Peripheral blood mononuclear cell (primary cell): ENCODE measurements around a stretch of chr4.

DNA sequence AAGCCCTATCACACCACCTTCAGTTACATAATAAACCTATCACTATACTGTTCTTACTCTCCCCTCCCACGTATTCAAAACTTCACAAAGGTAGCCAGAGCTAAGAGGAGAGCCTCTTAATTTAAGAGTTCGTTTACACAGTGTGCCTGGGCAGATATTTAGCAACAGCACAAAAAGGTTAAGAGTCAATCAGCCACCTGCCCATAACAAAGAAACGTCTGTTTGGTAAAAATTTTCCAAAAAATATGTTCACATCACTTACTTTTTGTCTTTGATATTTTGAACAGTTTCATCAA lies 25.0 kb downstream of the RFC1 start:
- PRO-cap, 8 experiments, result no peak in any of the 8 experiments

DNA sequence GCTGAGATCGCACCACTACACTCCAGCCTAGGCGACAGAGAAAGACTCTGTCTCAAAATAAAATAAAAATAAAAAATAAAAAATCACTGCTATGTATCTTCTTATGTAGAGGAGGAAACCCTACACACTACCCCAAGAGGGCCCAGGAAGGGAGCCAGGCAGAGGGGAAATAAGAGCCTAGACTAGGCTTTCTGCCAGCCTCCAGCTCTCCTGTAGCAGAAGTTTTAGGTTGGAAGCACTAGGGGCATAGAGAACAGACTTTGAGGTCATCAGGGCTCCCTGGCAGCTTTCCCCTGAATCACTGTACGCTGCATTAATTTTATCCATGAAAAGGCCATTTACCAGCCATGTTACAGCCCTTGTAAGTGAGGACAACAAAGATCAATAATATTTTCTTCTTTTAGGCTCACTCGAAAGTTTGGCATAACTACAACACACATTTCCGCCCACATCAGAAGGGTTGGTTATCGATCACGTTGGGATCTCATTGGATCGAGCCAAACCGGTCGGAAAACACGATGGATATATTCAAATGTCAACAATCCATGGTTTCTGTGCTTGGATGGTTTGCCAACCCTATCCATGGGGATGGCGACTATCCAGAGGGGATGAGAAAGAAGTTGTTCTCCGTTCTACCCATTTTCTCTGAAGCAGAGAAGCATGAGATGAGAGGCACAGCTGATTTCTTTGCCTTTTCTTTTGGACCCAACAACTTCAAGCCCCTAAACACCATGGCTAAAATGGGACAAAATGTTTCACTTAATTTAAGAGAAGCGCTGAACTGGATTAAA lies 24.7 kb downstream of the RPL9 start:
- PRO-cap, 8 experiments, result no peak in any of the 8 experiments

DNA sequence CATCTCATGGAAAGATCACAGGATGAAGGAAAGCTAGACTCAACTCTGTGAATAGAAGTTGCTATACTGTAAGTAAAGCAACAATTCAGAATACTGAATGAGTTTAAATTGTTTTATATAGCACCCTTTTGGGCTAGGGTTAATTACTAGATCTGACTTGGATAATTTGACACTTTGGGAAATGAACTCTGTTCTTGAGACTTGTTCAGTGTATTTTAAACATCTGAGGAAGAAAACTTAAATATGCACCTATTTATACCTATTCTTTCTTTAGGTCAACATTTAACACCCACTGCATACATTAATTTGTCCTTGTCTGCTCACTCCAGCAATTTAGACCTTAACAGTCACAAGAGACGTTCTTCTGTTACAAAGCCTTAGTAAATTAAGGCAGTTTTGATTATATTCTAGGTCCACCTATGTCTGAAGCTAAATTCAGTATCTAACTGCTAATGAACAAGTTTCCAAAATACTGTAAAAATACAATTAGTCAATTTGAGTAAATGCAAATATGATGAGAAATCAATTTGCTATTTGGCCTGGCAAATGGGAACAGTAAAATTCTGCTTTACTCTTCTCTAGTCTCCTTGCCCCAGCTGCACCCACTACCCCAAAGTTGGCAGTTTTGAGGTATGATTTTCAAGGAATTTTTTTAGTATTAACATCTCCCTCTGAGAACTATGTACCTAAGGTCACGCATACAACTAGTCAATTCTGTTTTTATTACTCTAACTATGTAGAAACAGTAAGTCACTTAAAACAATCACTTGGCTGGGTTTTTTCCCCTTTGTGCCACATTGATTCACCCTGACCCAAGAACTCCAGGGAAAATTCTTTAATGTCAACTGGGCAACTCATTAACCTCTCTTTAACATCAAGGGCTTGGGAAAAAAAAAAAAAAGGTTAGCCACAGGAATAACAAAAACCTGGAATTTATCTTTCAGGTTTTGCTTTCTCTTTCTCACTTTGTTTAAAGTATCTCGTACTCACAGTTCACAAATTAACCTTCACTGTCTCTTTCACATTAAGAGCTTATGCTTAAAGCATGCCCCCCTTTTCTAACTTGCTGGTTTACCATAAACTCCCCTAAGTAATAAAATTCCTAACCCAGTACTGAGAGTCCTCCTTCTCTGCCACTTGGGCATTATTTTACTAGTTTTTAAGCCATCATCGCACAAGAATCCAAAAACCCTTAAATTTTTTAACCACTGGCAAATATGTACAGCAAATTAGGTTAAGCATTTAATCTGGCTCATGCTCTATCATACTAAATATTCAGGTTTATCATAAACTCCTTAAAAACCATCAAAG lies 8.3 kb downstream of the RPL9 start:
- PRO-cap, 8 experiments, result peak in 3 of 8 experiments; most common minus-strand start position 615 of the sequence (in 1)

DNA sequence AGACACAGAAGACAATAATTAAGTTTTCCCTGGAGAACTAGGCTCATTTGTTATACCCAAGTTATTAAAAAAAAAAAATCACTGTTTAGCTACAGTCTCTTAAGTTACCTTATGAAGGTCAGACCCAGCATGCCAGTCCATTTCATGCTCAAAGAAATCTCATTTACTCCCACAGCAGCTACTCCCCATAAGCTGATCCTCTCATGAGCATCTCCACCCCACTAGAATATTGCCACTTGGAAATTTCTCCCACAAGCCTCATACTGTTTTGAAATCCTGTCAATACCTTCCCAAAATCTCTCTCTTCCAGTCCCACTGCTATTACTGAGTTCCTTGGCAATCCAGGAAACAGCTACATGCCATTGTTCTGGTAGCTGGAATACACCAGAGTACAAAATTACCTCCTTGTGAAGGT lies 6.7 kb downstream of the RPL9 start:
- PRO-cap, 8 experiments, result peak in 1 of 8 experiments; most common minus-strand start position 225 of the sequence (in 1)

DNA sequence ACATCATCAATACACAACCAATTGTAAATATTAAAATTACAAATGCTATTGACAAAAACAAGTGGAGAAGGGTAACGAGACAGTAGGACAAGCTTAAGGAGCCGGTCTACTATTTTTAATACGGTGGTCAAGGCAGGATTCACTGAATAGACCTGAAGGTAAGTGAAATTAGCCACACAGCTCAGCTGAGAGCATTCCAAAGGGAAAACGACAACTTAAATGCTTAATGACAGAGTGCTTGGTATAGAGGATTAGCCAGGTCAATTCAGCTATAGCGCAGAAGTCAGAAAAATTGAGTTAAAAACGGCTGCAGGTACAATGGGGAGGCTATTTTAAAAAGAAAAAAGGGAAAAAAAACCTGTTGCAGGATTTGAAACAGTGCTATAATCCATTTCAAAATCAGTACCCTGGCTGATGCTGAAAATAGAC lies 6.3 kb downstream of the RPL9 start:
- PRO-cap, 8 experiments, result peak in 1 of 8 experiments; most common minus-strand start position 91 of the sequence (in 1)

DNA sequence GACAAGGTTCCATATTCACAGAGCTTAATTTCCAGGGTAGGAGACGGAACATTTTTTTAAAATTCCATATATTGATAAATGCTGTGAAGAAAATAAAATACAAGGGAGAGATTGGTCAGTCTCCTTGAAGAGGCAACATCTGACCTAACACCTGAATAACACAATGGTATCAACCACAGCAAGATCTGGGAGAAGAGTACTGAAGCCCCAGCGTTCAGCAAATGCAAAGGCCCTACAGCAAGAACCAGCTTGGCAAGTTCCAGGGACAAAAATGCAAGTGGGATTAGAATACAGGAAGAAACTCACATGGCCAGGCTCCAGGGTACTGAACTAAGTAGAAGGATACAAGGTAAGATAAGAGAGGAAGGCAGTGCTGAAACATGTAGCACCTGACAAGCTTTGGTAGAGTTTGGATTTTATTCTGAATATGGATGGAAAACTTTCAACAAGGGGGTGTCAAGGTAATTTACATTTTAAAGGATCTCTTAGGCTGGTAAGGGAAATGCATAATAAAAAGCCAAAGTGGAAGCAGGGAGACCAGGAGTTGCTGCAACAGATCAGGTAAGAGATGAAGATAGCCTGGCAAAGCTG lies 3.6 kb downstream of the SMIM14 start:
- PRO-cap, 8 experiments, result no peak in any of the 8 experiments

- PRO-cap, 8 experiments, result no peak in any of the 8 experiments
These were observed 17.2 kb upstream of the SMIM14 start for GRCh38 chr4:39655814-39656294.

DNA sequence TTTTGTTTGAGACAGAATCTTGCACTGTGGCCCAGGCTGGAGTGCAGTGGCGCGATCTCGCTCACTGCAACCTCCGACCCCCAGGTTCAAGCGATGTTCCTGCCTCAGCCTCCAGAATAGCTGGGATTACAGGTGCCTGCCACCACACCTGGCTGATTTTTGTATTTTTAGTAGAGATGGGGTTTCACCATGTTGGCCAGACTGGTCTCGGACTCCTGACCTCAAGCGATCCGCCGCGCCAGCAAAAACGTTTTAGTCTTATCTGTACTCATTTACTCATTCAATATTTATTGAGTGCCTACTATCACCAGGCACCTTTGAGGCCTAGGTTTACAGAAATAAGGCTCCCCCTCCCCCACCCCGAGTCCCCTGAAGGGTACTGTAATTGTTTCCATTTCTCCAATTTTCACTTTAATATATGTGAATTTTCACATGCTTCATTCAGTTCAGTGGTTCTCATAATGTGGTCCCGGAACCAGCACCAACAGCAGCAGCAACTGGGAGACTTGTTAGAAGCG lies 994 bp upstream of the UBE2K start:
- PRO-cap, 8 experiments, result no peak in any of the 8 experiments

GRCh38 chr4:39841841-39842406 lies 135.8 kb downstream of the PDS5A start:
- PRO-cap, 8 experiments, result no peak in any of the 8 experiments

DNA sequence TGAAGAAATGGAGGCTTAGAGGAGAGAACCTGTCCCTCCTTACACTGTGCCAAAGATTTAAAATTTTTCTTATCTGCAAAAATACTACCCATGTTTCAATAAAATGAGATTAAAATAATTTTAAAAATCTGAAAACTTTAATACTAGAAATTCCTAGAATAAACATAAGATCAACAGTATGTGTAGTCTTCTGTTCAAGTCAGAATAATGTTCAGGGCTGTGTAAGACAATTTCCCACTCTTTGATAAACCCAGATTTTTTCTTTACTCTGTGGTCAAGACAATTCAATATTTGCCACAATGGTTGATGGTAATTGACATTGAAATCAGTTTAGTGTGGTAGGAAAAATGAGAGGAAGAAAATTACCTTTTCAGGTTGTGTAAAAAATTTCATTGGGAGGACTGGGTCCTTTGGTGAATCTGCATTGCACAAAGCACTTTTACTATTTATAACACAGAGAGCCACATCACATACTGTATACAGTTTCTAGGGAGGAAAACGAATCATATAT lies 129.2 kb downstream of the PDS5A start:
- PRO-cap, 8 experiments, result no peak in any of the 8 experiments

GRCh38 chr4:39976787-39977795 lies 620 bp downstream of the PDS5A start:
- PRO-cap, 8 experiments, result peak in 8 of 8 experiments; most common plus-strand start chr4:39977644 (in 4); most common minus-strand start chr4:39977658 (in 8)

GRCh38 chr4:40176374-40177077 lies 20.3 kb upstream of the RHOH start:
- PRO-cap, 8 experiments, result no peak in any of the 8 experiments

DNA sequence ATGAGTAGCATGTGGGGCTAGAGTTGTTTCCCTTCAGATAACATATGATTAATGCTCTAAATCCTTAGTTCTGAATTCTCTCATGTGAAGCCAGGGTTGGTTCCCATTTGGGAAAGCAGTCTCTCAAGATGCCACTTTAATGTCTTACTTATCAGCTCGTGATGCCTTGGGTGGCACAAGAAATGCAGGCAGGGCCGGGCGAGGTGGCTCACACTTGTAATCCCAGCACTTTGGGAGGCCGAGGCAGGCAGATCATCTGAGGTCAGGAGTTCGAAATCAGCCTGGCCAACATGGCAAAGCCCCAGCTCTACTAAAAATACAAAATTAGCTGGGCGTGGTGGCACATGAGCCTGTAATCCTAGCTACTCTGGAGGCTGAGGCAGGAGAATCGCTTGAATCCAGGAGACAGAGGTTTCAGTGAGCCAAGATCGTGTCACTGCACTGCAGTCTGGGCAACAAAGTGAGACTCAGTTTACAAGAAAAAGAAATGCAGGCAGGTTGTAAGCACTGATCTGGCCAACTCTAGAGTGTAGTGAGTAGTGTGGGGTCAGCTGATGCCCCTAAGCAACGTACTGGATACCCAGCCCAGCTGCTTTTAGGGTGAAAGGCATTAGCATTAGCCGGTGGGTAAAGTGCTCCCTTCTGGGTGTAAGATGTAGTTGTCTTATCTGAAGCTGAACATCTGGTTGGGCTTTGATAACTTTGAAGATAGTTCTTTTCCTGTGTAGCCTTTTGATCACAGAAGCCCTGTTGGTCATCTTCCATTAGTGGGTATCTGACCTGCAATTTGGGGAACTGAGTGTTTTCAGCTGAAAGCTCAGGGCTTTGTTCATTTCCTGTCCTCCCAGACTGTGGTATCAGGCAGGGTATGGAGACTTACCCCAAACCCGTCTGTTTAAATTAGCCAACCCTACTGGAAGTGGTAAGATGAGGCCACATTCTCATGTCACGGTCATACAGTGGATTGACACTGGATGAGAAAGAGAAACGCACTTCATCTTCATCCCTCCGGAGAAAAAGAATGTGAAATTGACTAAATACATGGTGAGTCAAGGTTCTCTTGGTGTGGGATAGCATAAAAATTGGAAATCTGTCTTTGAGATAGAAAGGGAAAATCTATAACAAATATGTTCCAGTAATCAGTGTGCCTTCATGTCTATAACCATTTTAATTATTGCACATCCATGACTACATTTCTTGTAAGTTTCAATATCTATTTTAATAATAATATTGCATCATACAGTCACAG lies 8.4 kb downstream of the RHOH start:
- PRO-cap, 8 experiments, result peak in 4 of 8 experiments; most common plus-strand start position 963 of the sequence (in 2); most common minus-strand start position 846 of the sequence (in 1)

DNA sequence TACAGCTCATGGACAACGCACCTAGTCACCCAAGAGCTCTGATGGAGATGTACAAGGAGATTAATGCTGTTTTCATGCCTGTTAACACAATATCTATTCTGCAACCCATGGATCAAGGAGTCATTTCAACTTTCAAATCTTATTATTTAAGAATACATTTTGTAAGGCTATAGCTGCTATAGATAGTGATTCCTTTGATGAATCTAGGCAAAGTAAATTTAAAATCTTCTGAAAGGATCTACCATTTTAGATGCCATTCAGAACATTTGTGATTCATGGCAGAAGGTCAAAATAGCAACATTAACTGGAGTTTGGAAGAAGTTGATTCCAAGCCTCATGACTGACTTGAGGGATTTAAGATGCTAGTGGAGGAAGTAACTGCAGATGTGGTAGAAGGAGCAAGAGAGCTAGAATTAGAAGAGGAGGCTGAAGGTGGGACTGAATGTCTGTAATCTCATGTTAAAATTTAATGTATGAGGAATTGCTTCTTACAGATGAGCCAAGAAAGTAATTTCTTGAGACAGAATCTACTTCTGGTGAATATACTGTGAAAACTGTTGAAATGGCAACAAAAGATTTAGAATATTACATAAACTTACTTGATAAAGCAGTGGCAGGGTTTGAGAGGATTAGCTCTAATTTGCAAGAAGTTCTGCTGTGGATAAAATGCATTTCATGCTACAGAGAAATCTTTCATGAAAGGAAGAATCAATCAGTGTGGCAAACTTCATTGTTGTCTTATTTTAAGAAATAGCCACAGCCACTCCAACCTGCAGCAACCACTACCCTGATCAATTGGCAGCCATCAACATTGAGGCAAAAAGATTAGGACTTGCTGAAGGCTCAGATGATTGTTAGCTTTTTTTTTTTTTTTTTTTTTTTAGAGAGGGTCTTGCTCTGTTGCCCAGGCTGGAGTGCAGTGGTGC lies 26.0 kb downstream of the RHOH start:
- PRO-cap, 8 experiments, result peak in 4 of 8 experiments; most common plus-strand start position 649 of the sequence (in 2)

GRCh38 chr4:40238006-40238631 lies 41.3 kb downstream of the RHOH start:
- PRO-cap, 8 experiments, result peak in 1 of 8 experiments; most common plus-strand start chr4:40238256 (in 1)

DNA sequence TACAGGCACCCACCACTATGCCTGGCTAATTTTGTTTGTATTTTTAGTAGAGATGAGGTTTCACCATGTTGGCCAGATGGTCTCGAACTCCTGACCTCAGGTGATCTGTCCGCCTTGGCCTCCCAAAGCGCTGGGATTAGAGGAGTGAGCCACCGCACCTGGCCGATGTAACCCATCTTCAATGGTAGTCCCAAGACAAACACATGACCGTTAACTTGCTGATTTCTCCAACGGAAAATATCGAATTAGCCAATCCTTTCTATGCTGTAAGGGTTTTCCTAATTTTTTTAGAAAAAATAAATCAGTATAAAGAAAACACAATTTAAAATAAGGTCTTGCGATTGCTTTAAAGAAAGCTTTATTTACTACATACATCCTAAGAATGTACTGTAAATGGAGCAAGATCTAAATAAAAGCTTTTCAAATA lies 87.8 kb downstream of the CHRNA9 start:
- PRO-cap, 8 experiments, result no peak in any of the 8 experiments

- PRO-cap, 8 experiments, result no peak in any of the 8 experiments
These were observed 132.5 kb downstream of the RBM47 start for GRCh38 chr4:40497179-40497633.

GRCh38 chr4:40621472-40622163 lies 8.0 kb downstream of the RBM47 start:
- PRO-cap, 8 experiments, result peak in 1 of 8 experiments; most common minus-strand start chr4:40621735 (in 1)

- PRO-cap, 8 experiments, result no peak in any of the 8 experiments
These were observed 33.6 kb upstream of the RBM47 start for GRCh38 chr4:40662965-40663873.

DNA sequence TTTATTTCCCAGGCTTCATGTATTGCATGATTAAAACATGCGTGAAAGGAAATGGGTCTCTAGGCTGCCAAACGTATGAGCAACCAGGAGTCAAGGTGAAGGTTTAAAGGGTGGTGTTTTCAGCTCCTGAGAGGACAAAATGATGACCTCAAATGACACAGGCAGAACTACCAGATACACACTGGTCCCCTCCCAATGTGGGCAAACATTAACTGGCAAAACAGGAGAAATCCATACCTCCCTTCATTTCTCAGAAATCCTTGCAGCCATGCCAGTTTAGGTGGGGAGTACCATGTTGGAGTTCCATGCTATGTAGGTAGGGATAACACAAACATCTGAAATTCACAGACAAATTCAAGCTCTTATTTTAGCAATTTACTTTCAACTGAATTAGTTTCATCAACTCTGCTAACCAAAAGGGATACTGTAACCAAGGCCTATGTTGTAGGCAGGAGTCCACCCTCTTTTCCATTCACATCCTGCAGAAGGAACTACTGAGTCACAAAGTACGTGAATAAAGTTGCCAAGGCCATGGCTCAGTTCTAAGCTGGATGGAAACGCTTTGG lies 58.5 kb upstream of the RBM47 start:
- PRO-cap, 8 experiments, result no peak in any of the 8 experiments